SK-MEL-5 (cell line): ENCODE data around the gene RPL10A.

GRCh38 chr6:34762700-34763224, 5.5 kb downstream of the SNRPC start:
RAMPAGE:
- cytosol, long total RNA: no peak
- long total RNA: no peak
- nucleus, long total RNA: no peak

DNA sequence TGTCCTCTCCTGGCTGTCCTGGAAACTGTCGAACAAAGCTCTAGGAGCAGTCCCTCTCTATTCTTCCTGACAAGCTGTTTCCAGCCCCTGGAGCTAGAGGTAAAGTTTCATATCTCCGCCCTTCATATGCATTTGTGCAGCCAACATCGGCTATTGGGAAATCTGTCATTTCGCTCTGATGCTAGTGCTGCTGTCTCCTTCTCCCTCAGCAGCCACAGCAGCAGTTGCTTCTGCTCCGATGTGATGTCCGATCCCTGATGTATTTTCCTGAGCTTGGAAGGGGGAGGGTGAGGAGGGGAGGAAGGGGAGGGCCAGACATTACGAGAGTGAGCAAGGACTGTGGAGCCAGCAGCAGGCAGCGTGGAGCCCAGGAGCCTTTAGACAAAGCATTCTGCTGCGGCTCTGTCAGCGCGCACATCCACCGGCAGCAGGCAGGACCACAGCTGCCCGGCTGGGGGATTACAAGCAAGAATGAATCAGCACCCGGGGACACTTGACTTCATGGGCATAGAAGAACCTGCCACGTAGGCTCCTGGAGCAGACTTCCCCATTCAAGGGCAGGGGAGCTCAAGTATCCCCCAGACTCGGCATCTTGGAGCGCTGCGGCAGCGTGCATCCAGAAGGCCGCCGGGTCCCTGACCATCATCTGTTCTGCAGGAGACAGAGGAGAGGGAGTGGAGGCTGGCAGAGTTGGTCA, 83.1 kb downstream of the TCP11 start:
RAMPAGE:
- cytosol, long total RNA: no peak
- long total RNA: no peak
- nucleus, long total RNA: no peak

DNA sequence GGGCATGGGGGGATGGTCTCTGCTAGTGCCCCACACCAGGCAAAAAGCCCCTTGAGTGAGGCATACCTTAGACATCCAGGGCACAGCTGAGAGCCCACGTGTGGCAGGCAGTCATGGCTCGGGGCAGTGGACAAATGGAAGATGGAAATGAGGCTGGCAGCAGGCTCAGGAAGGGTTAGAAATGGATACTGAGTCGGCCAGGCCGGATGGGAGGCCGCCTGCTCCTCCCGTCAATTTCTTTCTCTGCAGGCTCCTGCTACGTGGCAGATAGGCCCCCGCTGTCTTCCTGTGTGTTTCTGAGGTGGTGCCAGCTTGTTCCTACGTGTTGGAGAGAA, 77.0 kb downstream of the TCP11 start:
RAMPAGE:
- cytosol, long total RNA: no peak
- long total RNA: no peak
- nucleus, long total RNA: no peak

RAMPAGE:
- cytosol, long total RNA: no peak
- long total RNA: no peak
- nucleus, long total RNA: no peak
Observed at GRCh38 chr6:35074345-35074783, 66.8 kb downstream of the TCP11 start.

RAMPAGE:
- cytosol, long total RNA: no peak
- long total RNA: no peak
- nucleus, long total RNA: no peak
Observed at GRCh38 chr6:35217092-35217602, 3.4 kb downstream of the SCUBE3 start.

GRCh38 chr6:35240808-35241470, 18.6 kb upstream of the ZNF76 start:
RAMPAGE:
- cytosol, long total RNA: no peak
- long total RNA: no peak
- nucleus, long total RNA: no peak

DNA sequence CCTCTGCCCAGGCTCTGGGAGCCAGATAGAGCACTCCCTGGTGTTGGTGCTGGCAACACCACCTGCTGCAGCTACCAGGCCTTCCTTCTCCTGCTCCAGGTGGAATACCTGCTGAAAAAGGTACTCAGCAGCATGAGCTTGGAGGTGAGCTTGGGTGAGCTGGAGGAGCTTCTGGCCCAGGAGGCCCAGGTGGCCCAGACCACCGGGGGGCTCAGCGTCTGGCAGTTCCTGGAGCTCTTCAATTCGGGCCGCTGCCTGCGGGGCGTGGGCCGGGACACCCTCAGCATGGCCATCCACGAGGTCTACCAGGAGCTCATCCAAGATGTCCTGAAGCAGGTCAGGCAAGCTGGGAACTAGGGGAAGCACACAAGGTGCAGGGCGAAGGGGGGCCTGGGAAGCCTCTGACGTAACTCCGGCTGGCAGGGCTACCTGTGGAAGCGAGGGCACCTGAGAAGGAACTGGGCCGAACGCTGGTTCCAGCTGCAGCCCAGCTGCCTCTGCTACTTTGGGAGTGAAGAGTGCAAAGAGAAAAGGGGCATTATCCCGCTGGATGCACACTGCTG, 14.7 kb downstream of the DEF6 start:
RAMPAGE:
- cytosol, long total RNA: no peak
- long total RNA: no peak
- nucleus, long total RNA: no peak

RAMPAGE:
- cytosol, long total RNA: no peak
- long total RNA: no peak
- nucleus, long total RNA: no peak
Observed at GRCh38 chr6:35342886-35343252, 511 bp downstream of the PPARD start.

GRCh38 chr6:35344334-35344909, 2.1 kb downstream of the PPARD start:
RAMPAGE:
- cytosol, long total RNA: no peak
- long total RNA: no peak
- nucleus, long total RNA: no peak

RAMPAGE:
- cytosol, long total RNA: no peak
- long total RNA: no peak
- nucleus, long total RNA: no peak
Observed at GRCh38 chr6:35394076-35394408, 51.7 kb downstream of the PPARD start.

DNA sequence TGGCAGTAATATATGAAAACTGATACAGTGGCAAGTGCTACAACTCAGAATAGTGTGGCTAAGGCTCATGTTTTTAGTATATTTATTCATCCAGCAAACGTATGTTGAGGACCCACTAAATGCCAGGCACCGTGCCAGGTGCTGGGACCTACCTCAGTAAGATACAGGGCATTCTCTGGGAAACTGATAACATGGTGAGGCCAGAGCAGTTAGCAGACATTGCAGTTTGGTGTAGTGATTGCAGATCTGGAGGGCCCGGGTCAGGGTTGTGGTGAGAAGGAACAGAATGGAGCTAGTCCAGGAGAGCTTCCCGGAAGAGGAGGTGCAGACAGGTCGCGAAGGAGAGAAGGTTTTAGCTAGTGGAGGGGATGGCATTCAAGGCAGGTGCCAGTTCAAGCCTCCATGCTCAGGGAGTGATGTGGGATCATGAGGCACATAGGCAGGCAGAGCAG, 48.6 kb upstream of the FANCE start:
RAMPAGE:
- cytosol, long total RNA: no peak
- long total RNA: no peak
- nucleus, long total RNA: no peak

DNA sequence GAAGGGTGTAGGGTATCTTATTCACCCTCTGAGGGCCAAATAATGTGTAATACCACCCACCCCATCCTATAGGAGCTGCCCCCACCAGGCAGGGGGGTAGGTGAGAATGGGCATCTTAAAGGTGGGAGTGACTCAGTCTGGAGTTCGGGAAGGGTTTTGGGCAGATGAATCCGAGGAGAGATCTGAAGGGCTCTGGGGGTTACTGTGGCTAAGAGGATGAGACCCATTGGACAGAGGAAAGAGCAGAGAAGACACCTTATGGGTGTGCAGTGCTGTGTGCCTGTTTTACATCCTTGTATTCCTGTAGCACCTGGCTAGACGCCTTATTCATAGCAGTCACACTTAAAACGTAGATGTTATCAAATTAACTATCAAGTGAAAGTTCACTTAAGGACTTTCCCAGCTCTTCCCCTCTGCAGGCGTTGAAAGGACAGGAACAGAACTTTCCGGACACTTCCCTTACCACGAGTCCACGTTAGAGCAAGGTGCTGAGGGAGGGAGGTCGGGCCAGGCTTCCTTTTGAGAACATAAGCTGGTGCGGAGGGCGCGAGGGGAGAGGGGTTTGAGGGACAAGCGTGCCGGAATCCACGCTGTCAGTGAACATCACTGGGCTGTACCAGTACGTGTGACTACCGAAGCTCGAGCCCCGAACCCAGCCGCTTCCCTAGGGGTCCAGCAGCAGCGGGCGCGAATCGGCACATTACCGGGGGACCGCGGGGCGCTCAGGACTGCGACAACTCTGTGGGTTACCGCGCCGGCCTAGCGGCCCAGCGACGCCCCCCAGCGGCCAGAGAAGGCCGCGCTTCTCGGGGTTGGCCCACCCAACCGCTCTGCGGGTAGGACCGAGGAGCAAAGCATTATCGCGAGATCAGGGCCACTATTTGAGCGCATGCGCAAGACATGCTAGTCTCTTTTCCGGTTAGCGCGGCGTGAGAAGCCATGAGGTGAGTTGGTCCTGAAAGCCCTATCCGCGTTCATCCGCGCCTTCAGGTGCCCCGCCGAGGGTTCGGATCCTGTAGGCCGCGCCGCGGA, at the start of gene RPL10A:
Gene RPL10A, plus strand, starts transcription at position 906 of the 1,032 bp plus-strand sequence.
RAMPAGE:
- cytosol, long total RNA: start-site peak on the plus strand centred at position 922 of the sequence, 35 bp wide, 19,140 and 22,130 reads in 2 replicates
- long total RNA: start-site peak on the plus strand centred at position 920 of the sequence, 29 bp wide, 23,363 and 22,308 reads in 2 replicates
- nucleus, long total RNA: start-site peak on the plus strand centred at position 921 of the sequence, 14 bp wide, 225 and 43 reads in 2 replicates

DNA sequence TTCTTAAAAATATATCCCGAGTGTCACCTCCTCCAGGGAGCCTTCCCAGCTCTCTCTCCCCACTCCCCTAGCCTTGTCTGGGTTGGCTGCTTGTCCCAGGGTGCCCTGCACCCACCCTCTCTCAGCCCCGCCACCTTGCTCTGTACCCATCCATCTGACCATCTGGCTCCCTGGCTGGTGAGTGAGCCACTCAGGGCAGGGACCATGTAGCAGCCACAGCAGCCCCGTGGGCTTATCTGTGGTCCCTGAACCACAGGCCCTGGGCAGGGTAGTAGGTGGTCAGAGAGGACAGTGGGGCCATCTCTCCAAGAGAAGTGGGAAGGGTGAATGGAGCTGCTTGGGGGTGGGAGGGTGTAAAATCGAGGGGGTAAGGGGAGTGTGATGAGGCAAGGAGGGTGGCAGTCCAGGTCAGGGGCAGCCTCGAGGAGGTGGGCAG, 12.8 kb downstream of the TEAD3 start:
RAMPAGE:
- cytosol, long total RNA: no peak
- long total RNA: no peak
- nucleus, long total RNA: no peak

RAMPAGE:
- cytosol, long total RNA: no peak
- long total RNA: no peak
- nucleus, long total RNA: no peak
Observed at GRCh38 chr6:35668946-35669813, 19.5 kb downstream of the FKBP5 start.

DNA sequence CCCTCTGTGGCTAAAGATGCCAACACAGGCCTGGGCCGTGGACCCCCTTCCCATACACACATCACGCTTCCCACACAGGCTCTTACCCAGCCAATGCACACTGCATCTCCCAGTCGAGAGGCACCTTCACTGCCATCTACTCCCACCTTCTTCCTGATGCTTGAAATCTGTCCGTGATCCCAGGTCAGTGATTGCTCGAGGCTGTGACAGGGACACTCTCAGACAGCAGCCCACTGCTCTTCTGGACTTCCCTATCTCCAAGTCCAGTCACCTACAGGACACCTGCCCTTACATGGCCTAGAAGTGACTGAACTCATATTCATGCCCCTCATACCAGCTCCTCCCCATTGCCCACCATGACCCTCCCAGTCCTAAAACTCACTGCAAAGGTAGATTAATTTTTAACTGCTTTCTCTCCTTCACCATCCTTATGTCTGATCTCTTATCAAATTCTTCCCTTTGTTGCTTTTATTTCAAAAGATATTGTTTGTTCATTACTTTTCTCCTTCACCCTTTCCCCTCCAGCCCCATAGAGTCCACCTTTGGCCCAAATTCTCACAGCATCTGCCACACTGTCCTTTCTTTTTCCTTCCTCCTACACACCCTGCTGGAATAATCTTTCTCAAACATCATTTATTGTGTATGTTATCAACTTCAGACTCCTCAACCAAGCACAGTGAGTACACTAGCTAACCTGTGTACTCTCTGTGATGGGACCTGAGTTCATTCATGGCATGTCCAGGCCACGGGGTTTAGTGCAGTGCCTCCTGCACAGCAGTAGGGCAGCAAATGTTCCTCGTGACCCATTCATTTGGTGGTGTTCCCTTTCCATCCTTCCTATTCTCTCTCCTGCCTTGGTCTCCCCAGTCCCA, 7.4 kb upstream of the ARMC12 start:
RAMPAGE:
- cytosol, long total RNA: no peak
- long total RNA: no peak
- nucleus, long total RNA: no peak

DNA sequence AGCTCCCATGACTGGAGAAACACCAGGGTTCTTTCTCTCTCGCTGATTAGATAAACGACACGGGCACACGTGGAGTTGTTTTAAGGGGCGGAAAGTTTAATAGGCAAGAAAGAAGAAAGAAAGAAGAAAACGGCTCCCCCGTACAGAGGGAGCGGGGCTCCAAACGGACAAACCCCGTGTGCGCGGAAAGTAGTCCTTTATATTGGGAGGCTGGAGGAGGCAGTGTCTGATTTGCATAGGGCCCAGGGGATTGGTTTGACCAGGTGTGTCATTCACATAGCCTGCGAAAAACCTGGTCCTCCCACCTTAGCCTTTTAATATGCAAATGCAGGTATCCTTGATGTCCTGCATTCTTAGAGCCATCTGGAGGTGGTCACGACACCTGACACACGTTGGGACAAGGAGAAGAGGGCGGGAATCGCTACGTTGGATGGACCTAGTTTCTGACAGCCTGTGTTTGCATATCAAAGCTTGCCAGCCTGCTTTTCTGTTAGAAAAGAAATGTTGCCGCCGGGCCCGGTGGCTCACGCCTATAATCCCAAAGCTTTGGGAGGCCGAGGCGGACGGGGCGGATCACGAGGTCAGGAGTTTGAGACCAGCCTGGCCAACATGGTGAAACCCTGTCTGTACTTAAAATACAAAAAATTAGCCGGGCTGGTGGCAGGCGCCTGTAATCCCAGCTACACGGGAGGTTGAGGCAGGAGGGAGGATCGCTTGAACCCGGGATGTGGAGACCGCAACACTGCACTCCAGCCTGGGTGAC, 11.9 kb upstream of the CLPSL2 start:
RAMPAGE:
- cytosol, long total RNA: no peak
- long total RNA: no peak
- nucleus, long total RNA: no peak

RAMPAGE:
- cytosol, long total RNA: no peak
- long total RNA: no peak
- nucleus, long total RNA: no peak
Observed at GRCh38 chr6:36084387-36085132, 45.8 kb upstream of the MAPK13 start.

GRCh38 chr6:36102151-36102917, 28.0 kb upstream of the MAPK13 start:
RAMPAGE:
- cytosol, long total RNA: no peak
- long total RNA: no peak
- nucleus, long total RNA: no peak

RAMPAGE:
- cytosol, long total RNA: no peak
- long total RNA: no peak
- nucleus, long total RNA: no peak
Observed at GRCh38 chr6:36128777-36128976, 1.6 kb upstream of the MAPK13 start.

RAMPAGE:
- cytosol, long total RNA: no peak
- long total RNA: no peak
- nucleus, long total RNA: no peak
Observed at GRCh38 chr6:36196854-36197262, 314 bp downstream of the BRPF3 start.